Epidermal melanocyte (primary cell): ENCODE results near the gene RAB18.

GRCh38 chr10:27503757-27504889, at the start of gene RAB18:
Gene RAB18 (plus strand): TSS chr10:27504304.
- RRBS, result 3% methylated on average over 33 of the region's 75 CpGs

DNA sequence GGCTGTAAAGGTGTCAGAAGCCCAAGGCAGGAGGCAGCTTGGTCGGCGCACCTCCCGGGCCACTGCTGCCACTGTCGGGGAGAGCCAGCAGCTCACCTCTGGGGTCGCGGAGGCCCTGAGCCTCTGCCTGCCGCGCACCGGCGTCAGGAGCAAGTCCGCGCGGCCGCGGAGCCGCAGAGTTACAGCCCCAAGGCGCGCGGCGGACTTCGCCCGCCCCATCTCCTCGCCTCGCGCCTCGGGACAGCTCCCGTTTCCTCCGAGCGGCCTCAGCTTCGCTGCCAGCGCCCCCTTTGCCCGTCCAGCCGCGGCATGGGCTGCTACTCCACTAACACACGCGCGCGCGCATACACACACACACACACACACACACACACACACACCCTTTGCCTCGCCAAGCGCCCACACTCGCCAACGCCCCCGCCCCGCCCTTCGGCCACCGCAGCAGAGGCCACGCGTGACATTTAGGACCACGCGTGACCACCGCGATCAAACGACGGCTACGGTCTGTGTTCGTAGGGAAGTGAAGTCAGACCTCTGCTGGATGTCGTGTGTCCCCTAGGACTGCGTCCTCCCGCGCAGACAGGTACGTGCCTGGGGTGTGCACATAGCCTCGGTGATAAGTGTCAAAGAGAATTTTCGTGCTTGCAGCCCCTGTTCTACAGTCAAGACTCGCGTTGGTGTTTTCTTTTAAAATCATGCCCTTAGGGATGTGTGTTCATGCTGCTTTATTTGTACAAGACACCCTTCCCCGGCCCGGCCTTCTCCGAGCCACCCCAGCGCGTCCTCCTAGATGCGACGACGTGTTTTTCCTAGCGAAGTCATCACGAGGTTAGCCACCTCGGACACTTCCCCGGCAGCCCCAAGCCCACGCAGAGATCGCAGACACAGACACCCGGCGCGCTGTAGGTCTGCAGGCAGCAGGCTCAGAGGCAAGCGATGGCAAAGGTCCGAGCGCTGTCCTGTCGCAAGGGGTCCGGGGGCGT, 962 bp downstream of the MKX start:
- RRBS, result 3% methylated on average over 20 of the region's 89 CpGs

DNA sequence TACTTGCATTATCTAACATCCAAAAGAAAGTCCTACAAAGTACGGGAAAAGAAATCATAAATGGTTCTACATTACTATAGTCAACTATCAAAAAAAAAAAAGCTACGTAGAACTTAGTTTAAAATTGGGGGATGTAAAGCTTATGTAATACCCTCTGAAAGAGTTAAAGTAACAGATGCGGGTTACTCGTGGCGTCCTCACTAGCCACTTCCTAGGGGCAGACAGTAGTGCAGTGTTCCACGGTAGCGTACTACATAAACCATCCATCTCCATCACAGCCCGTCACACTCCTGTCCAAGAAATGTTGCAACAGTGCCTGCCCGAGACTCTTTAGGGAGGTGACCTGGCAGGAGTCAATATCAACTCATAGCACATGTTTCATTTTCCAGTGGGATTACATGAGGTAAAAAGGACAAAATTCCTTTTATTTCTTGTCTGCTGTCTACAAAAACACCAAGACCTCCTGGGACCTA, 100.1 kb downstream of the MPP7 start:
- RRBS, result no CpG with 5 or more reads among the region's 9 CpGs

- RRBS, result no CpG with 5 or more reads among the region's 9 CpGs
These were observed 7.4 kb downstream of the WAC start for GRCh38 chr10:28539924-28541035.

DNA sequence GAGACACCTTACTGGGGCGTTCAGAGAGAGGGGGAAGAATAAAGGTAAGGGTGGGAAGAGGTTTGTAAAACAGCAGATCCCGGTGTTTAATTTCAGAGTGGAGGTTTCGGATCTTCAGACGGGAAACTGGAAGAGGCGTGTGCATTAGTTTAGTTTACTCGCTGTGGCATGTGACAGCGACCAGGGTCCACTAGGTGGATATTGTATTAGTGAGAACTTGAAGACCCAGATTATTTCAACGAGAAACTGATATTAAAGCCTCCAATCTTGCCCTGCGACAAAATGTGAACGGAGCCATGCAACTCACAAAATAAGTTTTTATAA, 2.7 kb downstream of the BAMBI start:
- RRBS, result no CpG with 5 or more reads among the region's 10 CpGs

DNA sequence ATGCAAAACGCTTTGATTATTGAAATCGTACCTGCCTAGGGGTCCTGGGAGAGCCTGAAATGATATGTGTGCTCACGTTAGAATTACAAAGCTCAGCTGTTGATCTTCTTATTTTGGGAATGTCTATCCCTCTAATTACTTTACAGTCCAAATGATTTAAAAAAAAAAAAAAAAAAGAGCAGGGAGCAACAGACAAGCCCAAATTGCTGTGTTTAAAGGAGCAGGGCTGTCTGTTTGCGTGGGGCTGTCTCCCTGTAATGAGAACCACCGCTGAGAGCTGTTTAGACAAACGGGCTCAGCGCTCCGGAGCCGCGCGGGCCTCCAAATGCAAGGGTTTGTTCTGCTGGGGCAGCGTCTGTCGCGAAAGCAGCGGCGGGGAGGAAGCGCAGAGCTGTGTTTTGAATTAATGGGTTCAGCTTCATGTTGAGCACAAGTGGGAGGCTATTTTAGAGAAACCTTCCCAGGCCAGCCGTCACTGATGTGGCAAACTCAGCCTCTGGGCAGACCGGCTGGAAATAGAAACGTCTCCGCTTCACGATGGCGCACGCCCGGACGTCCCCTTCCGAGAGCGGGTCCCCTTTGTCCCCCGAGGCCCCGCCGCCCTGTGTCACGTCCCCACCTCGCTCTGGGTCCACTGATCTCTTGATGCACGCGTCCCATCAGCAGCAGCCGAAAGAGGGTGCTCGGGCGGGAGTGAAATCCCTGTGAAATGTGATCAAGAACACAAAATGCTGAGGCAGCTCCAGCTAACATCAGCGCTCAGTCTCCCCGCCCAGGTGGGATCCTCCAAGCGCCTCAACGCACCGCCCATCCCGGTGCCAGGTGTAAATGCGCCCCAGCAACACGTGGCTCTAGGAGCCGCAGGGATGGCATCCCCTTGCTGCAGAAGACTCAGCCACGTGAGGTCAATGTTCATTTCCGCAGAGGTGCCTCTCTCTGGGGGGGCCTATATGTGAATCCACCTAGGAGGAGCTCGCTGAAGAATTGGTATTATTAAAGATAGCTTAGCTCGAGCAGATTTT, 44.8 kb downstream of the BAMBI start:
- RRBS, result no CpG with 5 or more reads among the region's 51 CpGs

GRCh38 chr10:29324079-29324609, 35.3 kb downstream of the LYZL1 start:
- RRBS, result no CpG with 5 or more reads among the region's 9 CpGs

DNA sequence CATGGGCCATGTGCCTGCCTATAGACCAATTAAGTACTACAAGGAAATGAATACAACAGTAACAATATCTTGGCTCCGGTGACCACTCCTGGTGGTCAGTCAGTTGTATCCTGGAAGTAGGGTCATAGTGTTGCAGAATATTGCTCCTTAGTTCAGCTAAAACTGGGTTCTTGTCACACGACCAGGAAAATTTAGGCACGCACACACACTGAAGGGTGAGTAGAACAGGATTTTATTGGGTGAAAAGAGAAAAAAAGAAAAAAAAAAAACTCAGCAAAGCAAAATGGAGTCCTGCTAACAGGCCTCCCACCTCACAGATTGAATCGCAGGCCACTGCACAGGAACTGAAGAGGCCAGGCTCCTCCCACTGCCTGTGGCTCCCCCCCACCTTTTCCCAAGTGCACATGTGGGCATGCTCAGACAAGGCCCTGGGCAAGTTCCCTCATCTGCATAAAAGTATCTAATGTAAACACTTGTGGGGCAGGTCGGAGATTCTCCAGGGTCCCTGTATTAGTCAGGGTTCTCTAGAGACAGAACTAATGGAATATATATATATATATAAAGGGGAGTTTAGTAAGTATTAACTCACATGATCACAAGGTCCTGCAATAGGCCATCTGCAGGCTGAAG, 155.2 kb downstream of the LYZL1 start:
- RRBS, result no CpG with 5 or more reads among the region's 5 CpGs

DNA sequence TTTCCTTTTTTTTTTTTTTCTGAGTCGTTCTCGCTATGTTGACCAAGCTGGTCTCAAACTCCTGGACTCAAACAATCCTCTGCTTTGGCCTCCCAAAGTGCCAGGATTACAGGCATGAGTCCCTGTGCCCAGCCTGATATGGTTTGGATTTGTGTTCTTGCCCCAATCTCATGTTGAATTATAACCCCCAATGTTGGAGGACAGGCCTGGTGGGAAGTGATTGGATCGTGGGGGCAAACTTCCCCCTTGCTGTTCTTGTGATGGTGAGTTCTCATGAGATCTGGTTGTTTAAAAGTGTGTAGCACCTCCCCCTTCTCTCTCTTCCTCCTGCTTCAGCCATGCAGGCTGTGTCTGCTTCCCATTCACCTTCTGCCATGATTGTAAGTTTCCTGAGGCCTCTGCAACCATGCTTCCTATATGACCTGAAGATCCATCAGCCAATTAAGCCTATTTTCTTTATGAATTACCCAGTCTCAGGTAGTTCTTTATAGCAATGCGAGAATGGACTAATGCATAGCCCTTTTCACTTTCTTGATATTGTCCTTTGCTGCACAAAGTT, 18.3 kb upstream of the SVIL start:
- RRBS, result no CpG with 5 or more reads among the region's 4 CpGs

DNA sequence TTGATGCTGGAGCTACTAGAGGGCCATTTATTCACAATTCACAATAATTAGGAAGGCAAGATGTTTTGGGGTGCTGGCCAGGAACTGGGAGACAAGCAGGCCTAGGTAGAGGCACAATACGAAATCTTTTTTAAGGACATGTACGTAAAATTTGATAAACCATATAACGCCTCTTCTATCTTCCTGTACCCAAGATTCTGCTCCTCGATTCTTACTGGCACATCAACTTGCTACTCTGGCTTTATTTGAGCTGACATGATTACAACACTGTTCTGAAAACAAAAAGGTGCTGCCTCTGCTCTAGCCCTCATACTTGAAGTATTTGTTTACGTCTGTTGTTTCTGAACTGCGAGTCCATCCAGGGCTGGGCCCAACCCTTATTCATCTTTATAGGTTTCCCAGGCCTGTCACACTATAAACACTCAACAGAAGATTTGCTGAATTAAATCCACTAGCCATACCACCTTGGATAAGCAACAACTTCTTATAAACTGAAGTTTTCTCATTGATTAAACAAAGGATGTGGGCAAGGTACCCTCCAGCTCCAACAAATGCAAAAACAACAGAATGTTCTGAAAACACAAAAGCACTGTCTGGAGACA, 96.2 kb upstream of the SVIL start:
- RRBS, result no CpG with 5 or more reads among the region's 6 CpGs

DNA sequence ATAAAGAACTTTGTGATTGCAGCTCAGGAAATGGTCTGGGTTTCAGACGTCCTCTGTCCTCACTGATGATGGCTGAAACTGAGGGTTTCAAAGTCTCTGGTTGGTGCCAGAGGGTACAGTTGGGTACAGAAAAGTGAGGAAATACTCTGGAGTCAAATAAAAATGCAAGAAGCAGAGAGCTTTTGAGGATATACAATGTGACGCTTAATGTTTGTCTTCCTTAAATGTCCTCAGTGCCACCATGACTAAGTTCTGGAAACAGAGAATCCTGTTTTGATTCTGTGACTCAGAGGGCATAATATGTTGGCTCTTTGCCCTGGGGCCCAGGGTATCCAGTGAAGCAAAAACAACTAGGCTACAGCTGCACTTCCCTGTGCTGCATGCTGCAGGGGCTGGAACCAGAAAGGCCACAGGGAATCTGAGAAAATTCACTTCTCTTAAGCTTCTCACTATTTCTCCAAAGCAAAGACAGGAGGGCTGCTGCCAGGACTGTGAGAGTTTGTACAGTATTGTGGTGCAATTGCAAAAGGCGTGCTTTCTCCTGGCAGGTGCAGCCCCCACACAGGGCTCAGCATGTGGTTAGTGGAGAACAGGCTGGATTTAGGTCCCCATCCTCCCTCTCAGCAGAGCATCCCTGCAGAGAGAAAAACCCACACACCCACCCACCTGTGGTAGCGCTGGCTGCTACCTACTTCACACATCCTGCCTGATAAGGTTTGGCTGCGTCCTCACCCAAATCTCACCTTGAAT, 169.5 kb upstream of the SVIL start:
- RRBS, result no CpG with 5 or more reads among the region's 5 CpGs

- RRBS, result no CpG with 5 or more reads among the region's 6 CpGs
These were observed 170.2 kb upstream of the SVIL start for GRCh38 chr10:29804808-29805477.

DNA sequence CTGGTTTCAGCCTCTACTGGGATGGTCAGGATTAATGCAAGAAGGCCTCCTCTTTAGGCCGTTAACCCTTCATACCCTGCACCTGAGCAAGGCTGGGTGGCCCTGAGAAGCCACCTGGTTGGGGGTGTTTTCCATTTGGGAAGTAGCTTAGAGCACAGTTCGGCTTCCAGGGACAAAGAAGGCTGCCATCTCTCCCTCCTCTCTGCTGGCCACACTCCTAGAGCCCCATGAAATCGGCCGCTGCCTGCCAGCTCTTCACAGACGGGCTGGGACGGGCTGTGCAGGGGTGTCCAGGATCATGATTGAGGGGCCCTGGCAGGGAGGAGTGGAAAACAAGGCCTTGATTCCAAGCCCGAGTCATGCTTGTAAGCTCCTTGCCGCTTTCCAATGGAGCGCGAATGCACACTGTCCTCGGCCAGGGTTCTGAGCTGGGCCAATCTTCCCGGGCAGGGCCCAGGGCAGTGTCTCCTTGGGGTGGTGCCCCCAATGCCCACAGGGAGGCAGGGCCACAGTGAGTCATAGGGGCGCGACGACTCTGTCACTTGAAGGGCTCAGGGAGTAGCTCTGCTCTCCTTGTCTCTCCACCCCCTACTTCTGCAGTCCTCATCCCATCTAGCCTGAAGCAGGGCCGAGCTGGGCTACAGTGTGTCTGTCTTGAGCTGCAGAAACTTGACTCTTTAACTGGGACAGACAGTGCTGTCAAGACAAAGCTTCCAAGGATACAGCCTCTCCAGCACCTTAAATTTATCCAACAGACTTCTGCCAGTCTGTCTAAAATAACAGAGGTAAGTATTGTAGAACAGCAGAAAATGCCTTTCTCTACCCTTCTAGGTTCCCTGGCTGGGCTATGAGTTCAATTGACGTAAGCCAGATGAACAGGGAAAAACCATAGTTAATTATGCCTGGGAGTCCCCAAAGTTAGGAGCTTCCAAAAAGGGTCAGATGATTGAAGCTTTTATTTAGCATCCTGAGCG, 186.2 kb upstream of the SVIL start:
- RRBS, result no CpG with 5 or more reads among the region's 18 CpGs

GRCh38 chr10:29838305-29838941, 203.7 kb upstream of the SVIL start:
- RRBS, result no CpG with 5 or more reads among the region's 6 CpGs

- RRBS, result no CpG with 5 or more reads among the region's 8 CpGs
These were observed 100.5 kb downstream of the JCAD start for GRCh38 chr10:29958848-29959389.

GRCh38 chr10:29994693-29995406, 64.5 kb downstream of the JCAD start:
- RRBS, result no CpG with 5 or more reads among the region's 8 CpGs

DNA sequence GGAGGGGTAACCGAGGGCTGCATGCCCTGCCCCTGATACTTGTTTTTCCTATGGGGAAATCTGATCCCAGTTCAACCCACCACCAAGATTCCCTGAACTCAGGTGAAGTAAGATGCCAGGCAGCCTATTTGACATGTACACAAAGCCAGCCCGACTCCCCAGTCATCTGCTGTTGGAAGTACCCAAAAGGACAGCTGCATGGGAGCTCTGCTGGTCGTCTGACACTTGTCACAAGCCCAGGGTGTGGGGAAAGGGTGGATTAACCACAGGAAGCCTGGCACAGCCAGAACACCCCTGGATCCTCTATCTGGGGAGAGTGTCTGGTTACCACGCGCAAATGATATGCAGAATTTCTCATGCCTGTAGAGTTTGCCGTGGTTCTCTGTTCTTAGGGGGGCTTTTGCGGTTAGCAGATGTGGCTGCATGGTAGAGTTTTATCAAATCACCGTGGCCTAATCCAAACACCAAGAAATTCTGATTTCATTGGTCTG, 62.8 kb downstream of the JCAD start:
- RRBS, result no CpG with 5 or more reads among the region's 8 CpGs

GRCh38 chr10:30115393-30115703, 56.0 kb upstream of the JCAD start:
- RRBS, result no CpG with 5 or more reads among the region's 6 CpGs

DNA sequence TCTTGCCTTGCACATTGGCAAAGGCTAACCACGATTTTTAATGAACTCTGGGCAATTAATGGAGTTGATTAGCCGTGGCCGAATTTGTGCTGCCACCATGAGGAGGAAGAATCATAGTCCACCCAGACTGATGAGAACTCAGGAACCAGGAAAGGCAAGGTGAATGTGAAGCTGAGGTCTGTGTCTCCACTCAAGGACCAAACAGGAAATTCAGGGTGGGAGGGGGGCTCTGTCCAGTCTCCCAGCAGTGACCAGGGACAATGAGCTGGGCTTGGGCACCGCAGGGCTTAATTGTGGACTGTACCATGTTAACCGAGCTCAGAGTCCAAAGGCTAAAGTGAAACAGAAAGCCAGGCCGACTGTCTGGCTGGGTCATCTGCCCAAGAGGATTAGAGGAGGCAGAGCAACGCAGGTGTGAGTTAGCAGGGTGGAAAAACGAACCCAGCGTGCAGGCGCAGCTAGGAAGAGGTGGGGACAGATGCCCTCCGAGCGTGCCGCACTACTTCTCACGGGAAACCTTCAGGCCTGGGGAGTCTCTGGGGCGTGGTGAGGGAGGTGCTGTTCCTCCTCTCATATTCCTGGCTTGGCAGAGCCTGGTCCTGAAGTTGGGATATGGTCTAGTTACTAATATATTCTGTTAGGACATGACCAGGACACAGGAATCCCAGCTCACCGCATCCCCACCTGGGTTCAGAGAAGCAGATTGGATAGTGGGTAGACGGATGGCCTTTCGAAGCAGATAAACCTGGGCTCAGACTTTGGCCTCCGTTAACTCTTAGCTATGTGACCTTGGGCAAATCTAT, 127.2 kb upstream of the JCAD start:
- RRBS, result no CpG with 5 or more reads among the region's 19 CpGs

GRCh38 chr10:30341389-30341815, 7.7 kb downstream of the MTPAP start:
- RRBS, result no CpG with 5 or more reads among the region's 5 CpGs